Melanocyte of skin (primary cell): ENCODE data around the genes EAPP and SNX6.

DNA sequence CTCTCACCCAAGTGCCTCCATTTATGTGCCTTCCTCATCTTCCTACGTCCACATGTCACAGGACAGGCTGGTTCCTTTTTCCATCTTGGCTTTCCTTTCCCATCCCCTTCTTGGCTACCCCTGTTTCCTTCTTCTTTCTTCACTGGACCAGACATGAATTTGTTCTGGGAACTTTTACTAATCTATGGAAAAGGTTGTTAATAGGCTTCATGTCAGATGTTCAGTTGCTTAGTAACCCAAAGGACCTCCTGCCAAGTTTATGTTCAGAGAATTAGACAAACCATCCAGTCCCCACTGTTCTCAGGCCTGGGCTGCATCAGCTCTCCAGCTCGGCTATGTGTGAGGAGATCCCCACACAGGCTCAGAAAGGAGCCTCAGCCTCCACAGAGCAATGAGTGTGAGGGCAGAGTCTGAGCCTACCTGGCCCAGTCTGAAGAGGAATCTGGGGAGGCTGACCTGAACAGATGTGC is 78.0 kb downstream of the AKAP6 start:
- CAGE, long polyA plus RNA, 2 experiments: no peak in any of the 2 experiments

- CAGE, long polyA plus RNA, 2 experiments: no peak in any of the 2 experiments
These were observed 229.7 kb upstream of the NPAS3 start for GRCh38 chr14:32708879-32709423.

DNA sequence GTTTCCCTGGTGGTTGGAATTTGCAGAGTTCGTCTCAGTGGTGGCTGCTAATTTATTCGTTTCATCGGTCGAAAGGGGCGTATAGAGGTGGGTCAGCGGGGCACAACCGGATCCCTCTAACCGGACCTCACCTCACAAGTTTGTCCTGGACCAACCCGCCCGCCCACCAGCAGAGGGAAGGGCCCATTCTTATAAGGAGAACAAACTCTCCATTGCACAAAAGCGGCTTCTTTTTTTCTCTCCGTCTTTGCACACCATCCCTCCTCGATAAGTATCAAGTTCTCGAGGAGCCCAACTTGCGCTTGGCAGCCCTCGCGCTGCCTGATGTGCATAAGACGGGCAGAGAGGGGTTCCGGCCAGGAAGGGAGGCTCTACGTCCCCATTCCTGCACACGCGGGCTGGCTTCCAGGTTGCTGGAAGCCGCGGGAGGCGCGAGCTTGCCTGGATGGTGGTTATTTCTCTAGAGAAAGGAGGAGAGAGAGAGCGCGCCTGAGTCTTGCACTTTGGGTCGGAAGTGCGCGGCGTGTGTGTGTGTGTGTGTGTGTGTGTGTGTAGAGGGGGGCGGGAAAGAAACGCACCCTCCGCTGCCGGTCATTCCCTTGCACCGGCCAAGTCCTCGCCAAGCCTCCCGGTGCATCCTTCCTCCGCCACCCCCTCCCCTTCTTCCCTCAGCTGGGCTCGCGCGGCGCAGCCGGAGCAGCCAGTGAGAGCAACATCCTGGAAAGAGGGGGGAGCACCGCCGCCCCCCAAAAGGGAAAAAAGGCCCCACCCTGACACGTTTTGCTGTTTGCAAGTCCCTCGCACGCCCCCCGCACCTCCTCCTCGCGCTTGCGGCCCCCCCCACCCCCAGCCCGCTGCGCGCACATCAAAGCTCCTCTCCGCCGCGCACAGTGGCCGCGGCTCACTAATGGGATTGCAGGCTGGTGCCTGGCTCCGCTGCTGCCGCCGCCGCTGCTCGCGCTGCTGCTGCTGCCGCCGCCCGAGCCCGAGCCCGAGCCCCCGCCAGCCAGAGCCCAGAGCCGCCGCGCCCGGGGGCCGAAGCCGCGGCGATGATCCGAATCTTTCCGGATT is 4.5 kb upstream of the NPAS3 start:
- CAGE, long polyA plus RNA, 2 experiments: no peak in any of the 2 experiments

DNA sequence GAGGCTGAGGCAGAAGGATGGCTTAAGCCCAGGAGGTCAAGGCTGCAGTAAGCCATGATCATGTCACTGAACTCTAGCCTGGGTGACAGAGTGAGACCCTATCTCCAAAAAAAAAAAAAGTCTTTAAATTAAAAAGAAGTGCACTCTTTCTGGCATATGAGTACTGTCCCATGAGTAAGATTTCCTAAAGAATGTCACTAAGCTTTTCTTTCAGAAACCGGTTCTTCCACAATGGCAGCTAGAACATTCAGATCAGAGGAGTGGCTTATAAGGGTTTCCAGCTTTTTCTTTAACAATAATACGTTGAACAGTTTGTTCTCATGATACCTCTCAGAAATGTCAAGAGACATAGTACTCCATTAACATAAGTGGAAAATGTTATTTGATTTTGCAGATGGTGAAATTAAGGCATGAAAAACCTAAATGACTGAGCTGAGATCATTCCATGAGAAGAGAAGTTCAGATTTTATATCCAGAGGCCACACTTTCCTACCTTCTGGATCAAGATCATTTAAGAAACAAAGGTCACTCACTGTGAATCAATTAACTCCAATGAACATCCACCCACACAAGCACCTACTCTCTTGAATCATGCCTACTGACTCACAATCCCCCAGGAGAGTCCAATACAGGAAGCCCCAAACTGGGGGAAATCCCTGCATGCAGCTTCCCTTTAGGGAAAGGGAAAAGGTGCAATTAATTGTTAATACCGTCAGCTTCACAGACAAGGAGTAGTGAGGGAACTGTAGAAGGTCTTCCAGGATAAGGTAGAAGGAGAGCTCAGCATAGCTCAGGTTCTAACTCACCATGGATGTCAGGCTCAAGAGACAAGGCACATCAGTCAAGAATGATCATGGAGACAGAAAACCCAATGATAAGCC is 86.9 kb downstream of the SPTSSA start:
- CAGE, long polyA plus RNA, 2 experiments: no peak in any of the 2 experiments

- CAGE, long polyA plus RNA, 2 experiments: no peak in any of the 2 experiments
These were observed 858 bp downstream of the EAPP start for GRCh38 chr14:34538696-34538990.

DNA sequence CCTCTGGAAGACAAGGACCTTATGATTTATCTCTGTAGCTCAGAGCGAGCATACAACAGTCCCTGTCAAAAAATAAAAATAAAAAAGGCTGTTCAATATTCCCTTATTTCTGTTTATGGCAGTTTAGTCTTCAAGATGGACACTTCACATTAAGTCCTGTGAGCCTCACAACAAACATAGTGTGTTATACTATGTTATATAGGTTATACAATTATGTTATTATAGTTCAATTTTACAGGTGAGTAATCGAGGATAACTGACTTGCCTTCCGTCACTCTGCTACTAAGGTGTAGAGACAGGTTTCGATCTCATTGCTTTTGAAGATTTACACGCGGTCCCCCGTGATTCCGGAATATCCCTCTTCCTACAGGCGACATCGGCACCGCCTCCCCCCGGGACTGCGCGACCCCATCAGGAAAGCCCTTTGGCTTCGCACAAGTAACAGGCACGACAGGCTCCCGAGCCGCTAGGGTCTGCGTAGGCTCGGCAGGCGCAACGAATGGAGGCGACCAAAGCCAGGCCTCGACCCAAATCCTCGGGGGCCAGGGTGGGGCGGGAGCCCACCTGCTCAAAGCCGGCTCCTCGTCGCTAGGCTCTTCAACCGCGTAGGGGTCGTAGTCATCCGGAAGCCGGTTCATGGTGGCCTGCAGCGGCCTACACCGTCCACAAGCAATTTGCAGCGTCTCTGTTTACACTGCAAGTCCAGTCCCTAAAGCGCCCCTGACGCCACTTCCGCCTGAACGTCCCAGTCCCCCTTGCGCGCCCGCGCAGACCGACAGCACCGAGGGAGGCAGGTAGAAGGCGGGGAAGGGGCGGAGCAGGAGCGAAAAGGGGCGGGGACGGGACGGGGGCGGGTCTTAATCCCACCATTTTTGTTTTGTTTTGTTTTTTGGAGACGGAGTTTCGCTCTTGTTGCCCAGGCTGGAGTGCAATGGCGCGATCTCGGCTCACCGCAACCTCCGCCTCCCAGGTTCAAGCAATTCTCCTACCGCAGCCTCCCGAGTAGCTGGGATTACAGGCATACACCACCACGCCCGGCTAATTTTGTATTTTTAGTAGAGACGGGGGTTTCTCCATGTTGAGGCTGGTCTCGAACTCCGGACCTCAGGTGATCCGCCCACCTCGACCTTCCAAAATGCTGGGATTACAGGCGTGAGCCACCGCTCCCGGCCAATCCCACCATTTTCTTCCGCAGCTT is at the start of gene EAPP:
EAPP (minus strand) TSS at position 711 of the 1,198 bp plus-strand sequence.
- CAGE, long polyA plus RNA, 2 experiments: no peak in any of the 2 experiments

GRCh38 chr14:34592801-34593201 is 37.1 kb downstream of the SNX6 start:
- CAGE, long polyA plus RNA, 2 experiments: no peak in any of the 2 experiments

DNA sequence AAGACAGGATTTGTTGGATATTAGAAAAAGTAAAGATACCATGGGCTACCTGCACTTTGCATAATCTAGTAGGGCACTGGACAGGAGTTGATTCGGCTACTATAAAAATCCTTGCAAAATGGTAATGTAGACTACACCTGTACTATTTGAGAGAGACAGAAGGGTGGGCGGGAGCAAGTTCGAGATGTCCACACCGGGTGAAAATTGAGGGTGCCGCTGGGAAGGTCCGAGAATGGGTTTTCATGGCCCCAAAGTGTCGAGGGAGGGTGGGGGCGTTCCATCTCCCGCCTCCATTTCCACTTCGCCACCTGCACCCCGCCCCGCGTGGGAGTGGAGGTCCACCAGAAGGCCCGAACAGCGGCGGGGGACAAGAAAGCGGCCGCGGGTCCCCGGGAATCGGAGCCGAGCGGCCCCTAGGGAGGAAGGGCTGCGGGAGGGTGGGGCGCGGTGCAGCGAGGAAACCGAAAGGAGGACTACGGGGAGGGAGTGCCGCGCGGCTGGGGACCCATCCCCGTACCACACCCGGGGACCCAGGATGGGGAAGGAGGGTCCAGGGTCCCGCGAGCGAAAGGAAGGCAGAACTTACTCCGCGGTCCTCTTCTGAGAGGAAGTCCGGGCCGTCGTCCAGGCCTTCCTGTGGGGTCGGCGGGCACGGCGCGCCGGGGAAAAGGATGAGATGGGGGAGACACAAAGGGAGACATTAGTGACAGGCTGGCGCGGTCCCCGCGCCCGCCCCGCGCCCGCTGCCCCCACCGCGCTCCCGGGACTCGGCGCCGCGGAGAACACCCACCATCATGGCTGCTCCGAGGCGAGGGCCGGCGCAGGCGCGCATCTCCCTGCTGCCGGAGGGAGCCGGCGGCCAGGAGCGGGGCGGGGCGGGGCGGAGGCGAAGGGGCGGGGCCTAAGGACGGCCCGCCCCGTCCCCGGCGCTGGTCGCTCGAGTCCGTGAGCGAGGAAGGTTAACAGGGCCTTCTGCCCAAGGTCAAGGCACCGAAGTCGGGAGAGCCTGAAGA is at the start of gene SNX6:
SNX6 (minus strand) TSS at position 828 of the 1,013 bp plus-strand sequence.
- CAGE, long polyA plus RNA, 2 experiments: start-site peak on the minus strand in 2 of 2 experiments, centred at positions 812 to 822 of the sequence, 81 to 851 reads per replicate

GRCh38 chr14:34872722-34873147 is 2.4 kb downstream of the BAZ1A start:
- CAGE, long polyA plus RNA, 2 experiments: no peak in any of the 2 experiments

- CAGE, long polyA plus RNA, 2 experiments: no peak in any of the 2 experiments
These were observed 533 bp downstream of the BAZ1A start for GRCh38 chr14:34874447-34875206.

- CAGE, long polyA plus RNA, 2 experiments: no peak in any of the 2 experiments
These were observed 635 bp upstream of the FAM177A1 start for GRCh38 chr14:35045425-35045848.

DNA sequence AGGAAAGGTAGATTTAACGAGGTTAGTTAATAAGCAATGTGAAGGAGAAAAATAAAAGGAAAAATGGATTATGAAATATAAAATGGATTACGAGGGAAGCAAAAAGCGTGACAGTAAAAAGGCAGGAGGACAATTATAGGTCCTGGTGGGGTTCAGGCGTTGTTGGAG is 444 bp downstream of the PPP2R3C start:
- CAGE, long polyA plus RNA, 2 experiments: no peak in any of the 2 experiments

DNA sequence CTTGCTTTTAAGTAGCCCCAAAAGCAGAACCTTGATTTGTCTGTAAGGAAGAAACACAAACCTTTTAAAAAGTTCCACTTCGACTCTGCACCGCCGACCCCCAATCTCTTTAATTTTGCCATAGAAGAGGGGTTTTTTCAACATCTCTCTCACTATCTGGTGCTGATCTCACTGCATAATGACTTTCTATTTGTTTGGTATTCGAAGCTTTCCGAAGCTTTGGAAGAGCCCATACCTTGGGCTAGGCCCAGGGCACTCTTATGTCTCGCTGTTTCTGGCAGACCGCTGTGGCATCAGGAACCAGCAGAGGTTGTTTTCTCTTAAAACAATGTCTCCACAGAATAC is 688 bp downstream of the PRORP start:
- CAGE, long polyA plus RNA, 2 experiments: no peak in any of the 2 experiments

DNA sequence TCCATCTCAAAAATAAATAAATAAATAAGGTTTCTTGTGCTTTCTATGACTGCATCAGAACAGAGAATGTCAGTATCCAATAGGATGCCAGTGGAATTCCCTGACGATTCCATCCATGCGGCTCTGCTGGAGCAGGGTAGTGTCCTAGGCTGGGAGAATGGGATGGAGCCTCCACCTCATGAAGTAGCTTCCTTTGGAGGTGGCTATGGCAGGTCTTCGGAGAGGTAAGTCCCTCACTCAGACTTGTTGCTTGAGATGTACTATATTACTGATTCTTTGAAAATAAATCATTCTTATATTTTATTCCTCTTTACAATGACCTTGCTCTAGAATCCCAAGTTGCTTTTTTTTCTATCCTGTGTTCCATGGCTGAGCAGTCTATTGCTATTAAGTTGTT is 13.7 kb upstream of the PSMA6 start:
- CAGE, long polyA plus RNA, 2 experiments: no peak in any of the 2 experiments

- CAGE, long polyA plus RNA, 2 experiments: no peak in any of the 2 experiments
These were observed 39.5 kb downstream of the PSMA6 start for GRCh38 chr14:35331637-35332047.

GRCh38 chr14:35408927-35409593 is 4.5 kb upstream of the NFKBIA start:
- CAGE, long polyA plus RNA, 2 experiments: no peak in any of the 2 experiments

- CAGE, long polyA plus RNA, 2 experiments: no peak in any of the 2 experiments
These were observed 12.2 kb upstream of the NFKBIA start for GRCh38 chr14:35416743-35417248.

DNA sequence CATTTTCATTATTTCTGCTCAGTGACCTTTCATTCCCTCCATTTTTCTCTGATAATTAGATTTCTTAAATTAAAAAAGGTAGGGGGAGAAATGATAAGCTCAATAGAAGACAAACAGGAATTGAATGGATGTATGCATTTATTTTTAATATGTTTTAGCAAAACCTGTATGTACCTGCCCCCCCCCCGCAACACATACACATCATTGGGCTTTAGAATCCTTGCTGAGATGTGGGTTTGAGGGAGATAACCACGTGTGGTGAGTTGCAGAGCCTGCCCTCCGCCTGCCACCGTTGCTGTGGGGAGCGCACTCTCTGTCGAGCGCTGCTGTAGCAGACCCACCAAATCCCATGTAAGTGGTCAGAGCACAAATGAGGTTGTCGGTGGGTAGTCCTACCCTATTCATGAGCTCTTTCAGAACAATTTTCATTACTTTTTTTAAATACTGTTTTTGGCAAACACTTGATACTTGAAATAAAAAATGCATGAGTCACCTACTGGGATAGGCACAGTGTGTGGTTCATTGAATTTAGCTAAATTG is 242.6 kb downstream of the BRMS1L start:
- CAGE, long polyA plus RNA, 2 experiments: no peak in any of the 2 experiments

DNA sequence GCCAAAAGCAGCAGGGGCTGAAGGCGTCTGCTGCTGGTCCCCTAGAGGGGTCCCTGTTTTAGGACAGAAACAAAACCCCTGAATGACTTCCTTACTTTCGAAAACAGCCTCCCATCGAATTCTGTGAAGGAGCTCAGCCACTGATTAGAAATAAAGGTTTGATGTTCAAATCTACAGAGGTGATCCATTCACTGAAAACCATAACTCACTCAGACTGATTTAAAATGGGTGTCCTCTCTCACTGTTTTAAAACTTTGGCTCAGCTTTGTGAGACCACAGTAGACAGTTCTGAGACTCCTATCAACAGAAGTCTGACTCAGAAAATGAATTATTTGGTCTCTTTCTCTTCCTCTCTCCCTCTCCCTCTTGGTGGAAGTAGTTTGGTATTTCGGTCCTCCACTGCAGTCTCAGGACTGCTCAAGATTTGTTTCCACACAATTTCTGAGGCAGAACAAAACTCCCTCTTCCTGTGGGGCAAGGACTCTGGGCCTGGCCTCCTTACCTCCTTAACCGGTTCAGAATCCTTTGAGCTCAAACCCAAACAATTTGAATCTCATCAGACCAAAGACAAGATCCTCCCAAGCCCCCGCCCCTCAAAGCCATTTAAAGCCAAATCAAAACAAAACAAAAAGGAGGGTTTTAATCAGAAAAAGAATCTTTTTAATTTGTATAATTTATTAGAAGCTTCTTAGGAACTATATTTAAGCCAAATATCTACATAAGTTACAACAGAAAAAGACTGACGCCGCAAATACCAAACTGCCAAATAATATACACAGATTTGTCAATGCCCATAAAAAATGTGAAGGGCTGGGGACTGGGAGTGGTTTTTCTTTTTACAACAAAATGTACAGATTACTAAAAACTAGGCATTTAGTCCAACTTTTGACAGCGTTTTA is 4.0 kb downstream of the NKX2-1 start:
- CAGE, long polyA plus RNA, 2 experiments: no peak in any of the 2 experiments

GRCh38 chr14:36523024-36523967 is 3.3 kb upstream of the NKX2-1 start:
- CAGE, long polyA plus RNA, 2 experiments: no peak in any of the 2 experiments